Sciatic nerve (tissue), 1 donor: ENCODE measurements around a stretch of chr22.

- PRO-cap: unidirectional peak, minus-strand start at chr22:46067873
Observed at GRCh38 chr22:46067422-46068252, 82.7 kb upstream of the PPARA start.

GRCh38 chr22:46076615-46077463 lies 73.5 kb upstream of the PPARA start:
- PRO-cap: bidirectional peak, plus-strand start at chr22:46076910, minus-strand start at chr22:46076743; bidirectional peak, plus-strand start at chr22:46077083, minus-strand start at chr22:46077082

DNA sequence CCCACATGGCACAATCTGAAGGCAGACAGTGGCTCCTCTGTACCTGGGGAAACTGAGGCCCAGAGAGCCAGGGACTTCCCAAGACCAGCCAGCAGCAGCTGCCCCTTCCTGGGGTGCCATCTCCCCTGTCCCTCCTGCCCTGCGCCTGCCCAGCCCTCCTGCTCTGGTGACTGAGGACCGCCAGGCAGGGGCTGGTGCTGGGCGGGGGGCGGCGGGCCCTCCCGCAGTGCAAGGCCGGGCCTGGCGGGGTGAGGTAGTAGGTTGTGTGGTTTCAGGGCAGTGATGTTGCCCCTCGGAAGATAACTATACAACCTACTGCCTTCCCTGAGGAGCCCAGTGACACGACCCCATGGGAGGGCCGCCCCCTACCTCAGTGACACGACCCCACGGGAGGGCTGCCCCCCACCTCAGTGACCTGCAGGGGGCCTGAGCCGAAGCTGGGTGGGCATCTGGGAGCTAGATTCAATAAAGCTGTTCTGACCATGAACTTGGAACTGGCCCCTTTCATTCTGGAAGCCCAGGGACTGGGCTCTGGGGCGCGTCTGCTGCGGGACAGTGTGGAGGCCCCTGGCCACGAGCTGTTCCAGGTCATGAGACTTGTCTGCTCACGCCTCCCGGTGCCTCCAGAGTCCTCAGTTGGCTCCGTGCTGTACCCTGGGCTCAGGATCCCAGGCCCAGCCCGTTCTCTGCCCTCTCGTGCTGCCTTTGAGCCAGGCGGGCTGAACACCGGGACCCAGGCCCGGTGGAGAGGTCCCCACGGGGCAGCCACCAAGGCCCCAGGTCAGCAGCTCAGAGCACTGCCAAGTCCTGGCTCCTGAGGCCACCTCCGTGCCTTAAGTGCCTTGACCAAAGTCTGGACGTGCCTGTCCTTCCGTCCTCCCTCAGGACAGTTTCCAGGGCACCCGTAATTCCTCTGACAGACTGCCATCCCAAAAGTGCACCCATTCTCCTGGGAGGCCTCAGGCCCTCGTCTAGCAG lies 36.6 kb upstream of the PPARA start:
- PRO-cap: unidirectional peak, plus-strand start at position 250 of the sequence

GRCh38 chr22:46126076-46126290 lies 24.3 kb upstream of the PPARA start:
- PRO-cap: no peak

GRCh38 chr22:46126291-46126920 lies 23.9 kb upstream of the PPARA start:
- PRO-cap: no peak

DNA sequence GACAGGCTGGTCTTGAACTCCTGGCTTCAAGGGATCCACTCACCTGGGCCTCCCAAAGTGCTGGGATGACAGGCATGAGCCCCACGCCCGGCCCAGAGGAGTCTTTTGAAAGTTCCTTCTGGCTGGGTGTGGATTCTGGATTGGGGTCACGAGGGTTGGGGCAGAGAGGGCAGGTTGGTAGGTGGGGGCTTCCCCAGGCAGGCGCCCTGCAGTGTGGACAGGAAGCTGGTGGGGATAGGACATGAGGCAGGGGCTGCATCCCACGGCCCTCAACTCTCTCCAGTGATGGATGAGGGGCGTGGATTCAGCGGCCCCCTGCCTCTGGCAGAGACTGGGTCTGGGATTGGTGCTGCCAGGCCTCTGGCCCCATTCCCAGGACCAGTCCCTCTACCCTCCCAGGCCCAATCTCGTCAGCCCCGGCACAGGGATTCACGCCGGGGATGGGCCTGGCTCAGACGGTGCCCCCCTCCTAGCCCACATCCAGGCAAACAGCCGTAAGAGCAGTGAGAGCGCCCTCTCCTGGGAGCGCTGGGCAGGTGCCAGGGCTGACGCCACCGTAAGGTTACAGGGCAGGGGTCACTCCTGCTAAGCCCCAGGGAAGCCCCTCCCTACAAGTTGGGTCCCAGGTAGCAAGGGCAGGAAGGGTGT lies 19.4 kb upstream of the PPARA start:
- PRO-cap: no peak

- PRO-cap: no peak
Observed at GRCh38 chr22:46155944-46156569, 5.7 kb downstream of the PPARA start.

DNA sequence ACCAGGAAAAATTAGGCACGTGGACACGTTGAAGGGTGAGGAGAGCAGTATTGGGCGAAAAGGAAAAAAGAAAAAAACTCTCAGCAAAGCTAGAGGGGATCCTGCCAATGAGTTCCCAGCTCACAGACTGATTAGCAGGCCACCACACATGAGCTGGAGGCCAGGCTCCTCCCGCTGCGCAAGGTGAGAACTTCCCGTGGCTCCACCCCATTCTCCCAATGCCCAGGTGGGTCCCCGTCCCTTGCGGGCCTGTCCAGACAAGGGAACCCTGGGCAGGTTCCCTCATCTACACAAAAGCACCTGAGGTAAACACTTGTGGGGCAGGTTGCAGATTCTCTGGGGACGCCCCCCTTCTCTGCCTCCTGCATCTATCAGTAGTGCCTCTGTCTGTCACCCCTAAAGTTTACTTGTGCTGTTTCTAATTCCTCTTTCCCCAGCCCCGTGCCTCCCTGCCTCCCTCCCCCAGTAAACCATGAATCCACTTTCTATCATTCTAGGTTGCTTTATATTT lies 46.5 kb downstream of the CDPF1 start:
- PRO-cap: no peak

DNA sequence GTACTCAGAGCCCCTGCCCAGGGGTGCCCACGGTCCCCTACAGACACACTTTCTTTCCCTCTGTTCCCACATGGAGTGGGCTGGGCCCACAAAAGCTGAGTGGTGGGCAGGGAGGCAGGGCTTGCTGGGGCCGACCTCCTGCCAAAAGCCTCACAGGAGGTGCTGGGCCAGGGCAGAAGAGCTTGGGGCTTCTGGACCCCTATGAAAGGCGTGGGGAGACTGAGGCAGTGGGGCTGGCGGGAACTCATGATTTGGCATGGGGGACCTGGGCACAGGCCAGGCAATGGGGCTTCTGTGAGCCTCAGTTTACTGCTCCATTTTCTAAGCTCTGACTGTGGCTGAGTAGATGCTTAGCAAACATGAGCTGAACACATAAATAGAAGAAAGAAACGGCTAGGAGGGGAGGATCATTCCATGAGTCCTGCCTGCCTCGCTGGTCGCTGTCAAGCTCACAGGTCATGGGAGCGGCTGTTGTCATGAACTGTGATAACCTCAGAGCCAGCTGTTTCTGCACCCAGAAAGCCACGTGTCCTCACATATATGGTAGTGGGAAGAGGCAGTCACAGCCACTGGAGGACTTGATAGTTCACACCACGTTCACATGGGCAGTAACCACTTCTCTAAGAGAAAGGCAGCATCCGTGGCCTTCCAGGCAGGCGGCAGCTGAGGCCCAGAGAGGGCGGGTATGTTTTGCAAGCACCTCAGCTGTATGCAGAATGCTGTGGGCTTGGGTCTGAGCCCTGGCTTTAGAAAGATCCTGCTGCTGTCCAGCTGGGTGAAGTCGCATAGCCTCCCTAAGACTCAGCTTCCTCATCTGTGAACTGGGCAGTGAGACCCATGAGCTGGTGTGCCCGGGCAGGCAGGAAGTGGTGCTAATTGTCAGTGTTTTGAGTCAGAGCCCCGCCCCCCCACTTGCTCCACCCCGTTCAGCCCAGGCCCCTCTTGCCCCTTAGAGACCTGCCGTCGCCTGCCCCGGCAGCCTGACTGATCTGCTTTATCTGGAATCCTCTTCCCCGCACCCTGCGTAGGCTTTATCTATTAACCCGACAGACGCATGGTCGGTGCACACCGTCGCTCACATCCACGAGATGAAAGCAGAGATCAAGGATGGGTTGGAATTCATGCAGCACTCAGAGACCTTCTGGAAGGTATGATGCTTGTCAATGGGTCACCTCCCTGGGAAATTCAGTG lies 13.2 kb downstream of the TTC38 start:
- PRO-cap: bidirectional peak, plus-strand start at position 952 of the sequence, minus-strand start at position 812 of the sequence

DNA sequence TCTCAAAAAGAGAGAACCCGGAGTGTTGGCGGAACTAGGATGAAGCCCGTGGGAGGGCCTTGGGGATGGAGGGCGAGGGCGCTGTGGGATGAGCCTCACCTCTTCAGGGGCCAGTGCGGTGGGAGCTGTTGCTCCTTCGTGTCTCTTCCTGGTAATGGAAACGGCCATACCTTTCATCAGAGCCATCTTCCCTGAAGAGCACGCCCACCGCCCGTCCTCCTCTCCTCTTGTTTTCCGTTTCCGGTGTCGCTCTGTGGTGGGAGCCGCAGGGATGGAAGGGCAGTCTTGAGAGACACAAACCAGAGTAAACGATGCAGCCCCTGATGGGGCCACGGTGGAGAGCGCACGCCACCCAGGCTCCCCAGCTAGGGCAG lies 15.8 kb downstream of the TRMU start:
- PRO-cap: no peak

DNA sequence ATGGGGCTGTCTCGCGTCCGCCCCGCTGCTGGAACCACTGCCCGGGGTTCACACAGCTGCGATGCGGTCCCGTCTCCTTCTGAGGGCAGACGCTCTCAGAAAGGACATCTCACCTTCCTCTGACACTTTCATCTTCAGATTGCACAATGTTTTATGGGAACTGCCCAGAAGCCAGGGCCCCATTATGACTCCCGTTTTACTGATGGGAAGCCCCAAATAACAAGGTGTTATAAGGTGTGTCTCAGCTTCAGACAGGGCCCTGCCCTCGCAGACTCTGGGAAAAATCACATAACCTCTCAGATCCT lies 43.5 kb downstream of the TRMU start:
- PRO-cap: no peak

- PRO-cap: no peak
Observed at GRCh38 chr22:46465538-46466607, 71.5 kb downstream of the CELSR1 start.

DNA sequence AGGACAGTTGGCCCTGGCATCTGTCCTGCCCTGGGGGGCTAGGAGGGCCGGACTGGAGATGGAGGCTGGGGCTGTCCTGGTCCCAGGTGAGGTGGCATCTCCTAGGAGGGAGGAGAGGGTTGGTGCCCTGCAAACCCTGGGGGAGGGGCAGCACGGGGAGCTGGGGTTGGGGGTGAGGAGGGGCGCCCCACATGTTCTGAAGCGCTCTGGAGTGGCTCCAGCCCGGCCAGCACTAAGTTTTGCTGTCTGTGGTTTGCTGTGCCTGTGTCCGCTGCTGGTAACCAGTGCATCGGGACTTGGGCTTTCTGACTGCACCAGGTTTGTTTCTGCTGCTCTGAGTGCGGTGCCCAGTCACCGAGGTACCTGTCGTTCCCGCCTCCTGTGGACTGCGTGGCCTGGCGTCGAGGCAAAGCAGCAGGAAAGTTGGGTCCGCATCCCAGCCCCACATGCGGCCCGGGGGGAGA lies 25.5 kb upstream of the GRAMD4 start:
- PRO-cap: no peak

DNA sequence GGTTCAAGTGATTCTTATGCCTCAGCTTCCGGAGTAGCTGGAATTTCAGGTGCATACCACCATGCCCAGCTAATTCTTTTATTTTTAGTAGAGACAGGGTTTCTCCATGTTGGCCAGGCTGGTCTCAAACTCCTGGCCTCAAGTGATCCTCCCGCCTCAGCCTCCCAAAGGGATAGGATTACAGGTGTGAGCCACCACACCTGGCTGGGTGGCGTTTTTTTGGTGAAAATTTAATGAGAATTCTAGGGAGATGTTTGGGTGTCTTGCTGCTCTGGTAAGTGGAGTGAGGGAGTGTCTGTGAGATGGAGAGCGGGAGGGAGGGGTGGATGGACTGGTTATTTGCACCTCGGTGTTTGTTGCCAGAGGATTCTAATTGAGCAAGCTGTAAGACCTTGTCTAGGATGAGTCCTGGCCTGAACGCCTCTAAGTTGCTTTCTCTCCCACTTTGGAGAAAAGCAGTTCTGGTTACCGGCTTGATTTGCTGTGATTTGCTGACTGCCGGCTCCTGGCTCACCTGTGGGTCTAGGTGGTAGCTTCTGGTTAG lies 22.0 kb upstream of the GRAMD4 start:
- PRO-cap: no peak

DNA sequence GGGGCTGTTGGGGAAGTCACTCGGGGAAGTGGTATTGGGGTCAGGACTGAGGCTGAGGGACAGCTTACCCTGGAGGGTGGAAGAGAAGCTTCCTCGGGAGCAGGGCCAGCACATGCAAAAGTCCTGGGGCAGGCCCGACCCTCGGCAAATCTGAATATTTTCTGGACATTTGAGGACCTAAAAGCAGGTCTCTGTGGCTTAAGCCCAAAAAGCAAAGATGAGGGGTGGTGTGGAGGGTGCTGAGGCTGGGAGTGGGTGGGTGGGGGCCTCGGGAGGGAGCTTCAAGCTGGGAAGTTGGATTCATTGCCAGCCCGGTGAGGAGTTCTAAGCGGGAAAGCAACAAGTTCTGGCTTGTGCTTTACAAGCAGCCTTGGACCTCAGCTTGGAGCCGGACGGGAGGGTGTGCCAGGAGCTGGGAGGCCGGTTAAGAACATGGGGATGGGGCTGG lies 34.9 kb downstream of the GRAMD4 start:
- PRO-cap: no peak

DNA sequence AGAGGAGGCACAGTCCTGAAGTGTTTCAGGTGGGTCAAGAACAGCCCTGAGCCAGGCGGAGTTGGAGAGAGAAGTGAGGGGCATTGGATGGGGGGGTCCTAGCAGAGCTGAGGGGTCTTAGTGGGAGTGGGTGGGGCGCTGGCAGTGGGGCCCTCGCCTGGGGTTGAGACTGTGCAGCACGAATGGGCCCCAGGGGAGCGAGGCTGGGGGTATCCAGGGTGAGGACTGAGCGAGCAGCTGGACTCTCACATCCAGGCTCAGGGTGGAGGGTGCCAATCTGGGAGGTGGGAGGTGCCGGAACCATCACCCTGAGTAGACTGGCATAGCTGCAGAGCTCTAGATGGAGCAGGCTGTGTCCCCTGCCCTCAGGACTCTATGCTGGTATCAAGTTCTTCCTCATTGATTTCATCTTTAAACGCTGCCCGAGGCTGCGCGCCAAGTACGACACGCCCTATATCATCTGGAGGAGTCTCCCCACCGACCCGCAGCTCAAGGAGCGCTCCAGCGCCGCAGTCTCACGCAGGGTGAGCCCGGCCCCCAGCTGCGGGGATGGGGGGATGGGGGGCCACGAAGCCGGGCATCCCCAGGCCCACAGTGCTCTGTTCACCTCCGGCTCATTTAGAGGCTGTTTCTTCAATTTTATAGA lies 52.4 kb downstream of the GRAMD4 start:
- PRO-cap: no peak

GRCh38 chr22:46685425-46686408 lies 52.3 kb downstream of the CERK start:
- PRO-cap: unidirectional peak, plus-strand start at chr22:46685844

- PRO-cap: unidirectional peak, minus-strand start at chr22:46739059
Observed at GRCh38 chr22:46738805-46739714, 1.0 kb upstream of the CERK start.

DNA sequence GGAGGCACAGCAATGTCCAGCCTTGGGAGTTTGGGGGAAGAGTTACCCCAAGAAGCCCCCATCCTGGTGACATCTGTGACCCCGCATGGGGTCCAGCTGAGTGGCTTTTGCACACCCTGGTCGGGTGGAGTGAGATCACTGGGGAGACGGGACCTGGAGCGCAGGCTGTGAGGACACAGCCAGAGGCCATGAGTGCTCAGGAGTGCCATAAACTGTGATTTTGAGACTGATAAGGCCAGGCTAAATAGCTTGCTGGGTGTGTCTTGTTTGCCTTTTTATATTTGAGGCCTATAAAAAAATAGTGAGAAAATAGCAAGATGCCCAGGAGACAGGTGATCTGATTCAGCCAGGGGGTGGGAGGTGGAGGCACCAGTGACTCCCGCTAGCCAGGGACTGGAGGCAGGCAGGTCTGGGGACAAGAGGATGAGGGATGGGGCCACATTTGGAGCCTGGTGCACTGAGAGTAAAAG lies 4.8 kb upstream of the CERK start:
- PRO-cap: no peak

DNA sequence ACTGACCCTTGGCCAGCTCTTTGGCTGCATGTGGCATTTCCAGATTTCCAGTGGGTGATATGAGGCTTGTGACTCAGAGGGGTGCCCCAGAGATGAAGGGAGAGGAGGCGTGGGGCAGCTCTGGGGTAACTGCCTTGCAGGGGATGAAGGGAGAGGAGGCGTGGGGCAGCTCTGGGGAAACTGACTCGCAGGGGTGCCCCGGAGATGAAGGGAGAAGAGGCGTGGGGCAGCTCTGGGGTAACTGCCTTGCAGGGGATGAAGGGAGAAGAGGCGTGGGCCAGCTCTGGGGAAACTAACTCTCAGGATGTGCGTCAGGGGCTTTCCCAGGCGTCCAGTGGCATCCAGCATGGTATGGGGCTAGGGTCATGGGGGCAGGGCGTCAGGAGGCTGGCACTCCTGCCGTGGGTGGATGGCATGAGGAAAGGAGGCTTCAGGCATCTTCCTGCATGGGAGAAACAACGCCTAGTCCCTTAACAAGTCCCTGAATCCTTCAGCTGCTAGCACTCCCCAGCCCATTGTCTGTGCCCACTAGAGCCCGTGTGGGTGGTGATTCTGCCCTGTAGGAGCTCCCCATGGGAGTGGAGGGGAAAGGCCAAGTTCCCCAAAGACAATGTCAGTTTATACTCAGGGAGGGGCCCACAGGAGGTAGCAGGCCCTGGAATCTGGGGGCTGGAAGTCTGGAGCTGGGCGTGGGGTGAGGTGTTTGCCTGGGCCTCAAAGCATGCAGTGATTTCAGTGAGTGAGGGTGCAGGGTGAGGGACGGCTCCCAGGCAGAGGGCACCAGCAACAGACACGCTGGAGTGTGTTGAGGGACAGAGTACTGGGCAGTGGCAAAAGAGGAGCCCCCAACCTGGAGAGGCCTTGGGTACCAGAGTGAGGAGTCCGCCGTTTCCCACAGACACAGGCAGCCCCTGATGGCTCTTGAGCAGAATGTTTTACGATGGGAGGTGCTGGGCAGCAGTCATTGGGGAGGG lies 12.1 kb upstream of the CERK start:
- PRO-cap: bidirectional peak, plus-strand start at position 735 of the sequence, minus-strand start at position 580 of the sequence